SUDHL5 (cell line): Measurements from ENCODE around the gene PTGES.

DNA sequence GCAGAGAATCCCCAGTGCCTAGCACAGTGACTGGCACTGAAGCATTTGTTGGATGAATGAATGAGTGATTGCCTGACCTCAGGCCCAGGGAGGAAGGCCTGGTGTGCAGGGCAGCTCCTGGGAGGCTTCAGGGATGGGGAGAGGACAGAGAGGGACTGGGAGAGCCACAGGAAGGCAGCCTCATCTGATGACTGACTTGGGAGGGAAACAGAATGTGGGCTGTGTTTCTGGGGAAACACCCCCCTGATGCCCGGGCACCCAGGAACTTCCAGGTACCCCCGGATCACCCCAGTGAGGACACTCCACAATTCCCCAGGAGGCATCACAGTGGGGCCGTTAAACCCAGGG, 133.6 kb downstream of the C9orf50 start:
- PRO-cap: no peak

- PRO-cap: no peak
These were observed 133.3 kb downstream of the C9orf50 start for GRCh38 chr9:129487649-129487942.

- PRO-cap: no peak
These were observed 124.1 kb downstream of the C9orf50 start for GRCh38 chr9:129496532-129497563.

- PRO-cap: bidirectional peak, plus-strand start at chr9:129626731, minus-strand start at chr9:129626770; bidirectional peak, plus-strand start at chr9:129627141, minus-strand start at chr9:129627096
These were observed 865 bp downstream of the NTMT1 start for GRCh38 chr9:129626662-129627393.

DNA sequence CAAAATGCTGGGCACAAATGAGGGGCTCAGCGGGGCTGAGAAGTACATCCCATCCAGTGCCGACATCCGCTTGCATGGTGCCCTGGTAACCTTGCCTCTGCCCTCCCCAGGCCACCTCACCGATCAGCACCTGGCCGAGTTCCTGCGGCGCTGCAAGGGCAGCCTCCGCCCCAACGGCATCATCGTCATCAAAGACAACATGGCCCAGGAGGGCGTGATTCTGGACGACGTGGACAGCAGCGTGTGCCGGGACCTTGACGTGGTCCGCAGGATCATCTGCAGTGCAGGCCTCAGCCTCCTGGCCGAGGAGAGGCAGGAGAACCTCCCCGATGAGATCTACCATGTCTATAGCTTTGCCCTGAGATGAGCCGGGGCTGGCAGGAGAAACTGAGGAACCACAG, 6.9 kb downstream of the ASB6 start:
- PRO-cap: no peak

DNA sequence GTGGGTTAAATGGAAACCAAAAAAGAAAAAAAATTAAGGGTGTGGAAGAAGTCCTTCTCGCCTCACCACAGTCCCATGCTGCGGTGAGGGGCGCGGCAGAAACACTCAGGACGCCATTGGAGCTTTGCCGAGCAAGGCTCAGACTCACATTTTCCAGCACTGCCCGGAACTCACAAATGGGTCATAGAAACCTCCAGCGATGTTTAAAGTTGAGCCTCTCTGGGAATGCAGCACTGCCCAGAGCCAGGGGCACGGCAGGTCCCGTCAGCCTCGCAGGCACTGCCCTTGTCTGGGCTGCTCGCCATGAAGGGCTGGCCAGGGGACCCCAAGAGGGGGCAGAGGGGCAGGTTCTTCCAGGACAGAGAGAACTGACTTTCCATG, 38.2 kb downstream of the PRRX2 start:
- PRO-cap: no peak

DNA sequence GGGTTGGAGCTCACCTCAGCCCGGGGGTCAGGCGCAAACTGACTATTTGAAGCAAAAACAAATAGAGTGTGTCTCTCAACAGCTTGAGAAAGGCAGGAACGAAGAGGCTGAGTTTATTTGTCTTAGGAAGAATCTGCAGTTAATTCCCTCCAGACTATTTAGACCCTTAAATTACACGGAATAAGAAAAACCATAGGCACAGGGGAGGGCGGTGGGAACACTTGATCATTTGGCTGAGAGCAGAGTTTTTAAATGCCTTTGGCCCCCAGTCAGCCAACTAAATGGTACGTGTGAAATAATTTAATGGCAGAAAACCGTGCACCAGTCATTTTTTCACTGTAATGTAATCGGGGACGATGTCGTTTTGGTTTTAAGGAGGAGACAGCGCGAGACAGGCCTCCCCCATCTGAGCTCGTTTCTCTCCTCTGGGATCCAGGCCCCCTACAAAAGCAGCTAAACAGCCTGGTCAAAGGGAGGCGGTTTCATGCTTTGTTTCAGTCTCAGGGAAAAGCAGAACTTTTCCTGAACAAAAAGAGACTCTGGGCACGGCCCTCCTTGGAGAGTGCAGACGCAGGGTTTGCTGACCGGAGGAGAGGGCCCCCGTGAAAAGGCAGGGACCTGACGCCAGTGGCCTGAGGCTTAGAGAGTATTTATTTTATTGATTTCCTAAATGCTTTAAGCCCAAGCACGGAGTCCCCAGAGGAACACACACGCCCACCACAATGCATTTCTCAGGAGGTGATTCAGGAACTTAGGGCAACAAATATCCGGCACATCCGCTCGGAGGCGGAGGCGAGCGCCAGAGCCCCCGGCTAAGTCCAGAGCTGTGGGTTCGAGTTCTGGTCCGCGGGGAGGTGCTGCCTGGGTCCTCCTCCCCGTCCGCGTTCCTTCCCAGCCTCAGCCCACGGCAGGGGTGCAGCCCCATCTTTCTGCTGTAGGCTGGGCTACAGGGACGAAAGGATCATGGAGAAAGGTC, 40.3 kb downstream of the PTGES start:
- PRO-cap: no peak

DNA sequence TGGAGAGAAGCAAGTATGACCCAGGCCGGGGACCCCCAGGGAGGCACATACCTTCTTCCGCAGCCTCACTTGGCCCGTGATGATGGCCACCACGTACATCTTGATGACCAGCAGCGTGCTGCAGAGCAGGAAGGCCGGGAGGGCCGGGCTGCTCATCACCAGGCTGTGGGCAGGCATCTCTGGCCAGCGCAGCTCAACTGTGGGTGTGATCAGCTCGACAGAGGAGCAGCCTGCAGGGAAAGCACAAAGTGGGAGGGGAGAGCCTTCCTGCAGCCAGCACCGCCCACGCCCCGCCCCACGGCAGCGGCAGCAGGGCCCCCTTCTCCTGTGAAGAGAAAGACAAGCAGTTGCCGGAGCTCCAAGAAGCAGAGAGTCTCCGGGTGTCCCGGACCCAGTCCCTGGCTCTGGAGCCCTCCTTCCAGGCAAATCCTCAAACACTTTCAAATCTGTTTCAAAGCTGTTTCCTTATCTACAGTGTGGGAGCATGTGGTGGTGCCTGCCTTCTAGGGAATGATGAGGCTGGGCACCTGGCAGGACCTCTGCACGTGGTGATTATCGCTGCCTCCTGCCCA, at the start of gene PTGES:
TSS of gene PTGES (minus strand) at position 207 of the 572 bp plus-strand sequence.
- PRO-cap: no peak

DNA sequence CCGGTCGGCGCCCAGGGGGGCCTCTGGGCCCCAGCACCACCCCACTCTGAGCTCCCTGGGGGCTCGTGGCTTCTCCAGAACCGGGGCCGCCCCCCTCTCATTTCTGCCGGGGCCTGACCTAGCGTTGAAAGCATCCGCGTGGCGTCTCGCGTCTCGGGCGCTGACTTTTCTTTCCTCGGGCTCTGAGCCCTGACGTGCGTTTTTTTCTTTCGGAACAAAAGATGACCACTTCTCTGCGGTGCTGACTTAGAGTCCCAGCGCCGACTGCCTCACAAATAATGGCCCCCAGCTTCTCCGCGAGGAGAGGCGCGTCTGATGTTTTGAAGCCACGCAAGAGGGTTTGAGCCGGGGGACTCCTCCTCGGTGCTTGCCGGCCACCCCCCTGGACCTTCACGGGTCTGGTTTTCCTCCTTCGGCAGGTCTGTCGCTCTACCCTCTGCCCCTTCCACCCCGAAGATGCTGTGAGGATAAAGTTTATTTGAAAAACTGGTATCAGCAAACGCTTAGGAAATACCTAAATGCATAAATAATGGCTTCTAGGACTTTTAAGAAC, 488 bp downstream of the USP20 start:
- PRO-cap: no peak

- PRO-cap: no peak
These were observed 47.8 kb downstream of the USP20 start for GRCh38 chr9:129883064-129883426.

- PRO-cap: no peak
These were observed 49.9 kb downstream of the USP20 start for GRCh38 chr9:129885082-129885601.

GRCh38 chr9:129891437-129892213, 56.4 kb downstream of the USP20 start:
- PRO-cap: no peak

DNA sequence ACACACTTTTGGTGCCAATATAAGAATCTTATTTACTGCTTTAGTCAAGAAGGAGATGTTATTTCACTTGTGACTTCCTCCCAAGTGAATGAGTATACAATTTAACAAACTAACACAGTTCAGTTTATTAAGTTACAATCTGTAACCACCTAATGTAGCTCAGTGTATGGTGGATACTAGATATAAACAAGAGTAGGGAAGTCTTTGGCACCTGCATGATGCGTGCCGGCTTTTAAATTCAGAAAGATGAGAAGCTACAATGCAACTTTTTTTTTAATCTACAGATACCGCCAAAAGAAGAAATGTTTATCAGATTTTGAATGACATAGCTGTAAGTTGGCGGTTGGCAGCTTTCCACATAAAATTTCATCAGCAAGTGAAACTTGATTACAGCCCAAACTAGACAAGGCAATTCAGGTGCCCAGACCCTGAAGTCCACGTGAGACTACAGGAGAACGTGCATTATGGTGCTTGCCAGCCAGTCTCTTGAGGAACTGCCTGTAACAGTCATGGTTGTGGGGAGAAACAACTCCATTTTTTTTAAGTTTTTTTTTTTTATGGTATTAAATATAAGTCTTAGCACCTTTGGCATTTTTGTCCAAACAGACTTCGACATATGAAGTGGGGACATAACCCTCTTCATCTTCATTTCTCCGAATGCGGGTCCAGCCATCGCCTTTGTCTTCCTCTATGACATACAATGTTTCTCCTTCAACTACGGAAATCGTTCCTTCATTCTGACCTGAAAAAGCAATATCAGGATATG, 60.2 kb downstream of the USP20 start:
- PRO-cap: no peak

DNA sequence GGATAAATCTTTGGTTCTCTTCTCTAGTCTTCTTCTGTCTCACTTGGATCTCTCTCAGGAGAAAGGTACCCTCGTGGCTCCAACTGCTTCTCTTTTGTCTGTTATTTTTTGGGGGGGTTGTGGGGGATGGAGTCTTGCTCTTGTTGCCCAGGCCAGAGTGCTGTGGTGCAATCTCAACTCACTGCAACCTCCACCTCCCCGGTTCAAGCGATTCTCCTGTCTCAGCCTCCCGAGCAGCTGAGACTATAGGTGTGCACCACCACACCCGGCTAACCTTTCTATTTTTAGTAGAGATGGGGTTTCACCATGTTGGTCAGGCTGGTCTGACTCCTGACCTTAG, 61.0 kb downstream of the USP20 start:
- PRO-cap: no peak

GRCh38 chr9:129914136-129914558, 78.9 kb downstream of the USP20 start:
- PRO-cap: no peak

DNA sequence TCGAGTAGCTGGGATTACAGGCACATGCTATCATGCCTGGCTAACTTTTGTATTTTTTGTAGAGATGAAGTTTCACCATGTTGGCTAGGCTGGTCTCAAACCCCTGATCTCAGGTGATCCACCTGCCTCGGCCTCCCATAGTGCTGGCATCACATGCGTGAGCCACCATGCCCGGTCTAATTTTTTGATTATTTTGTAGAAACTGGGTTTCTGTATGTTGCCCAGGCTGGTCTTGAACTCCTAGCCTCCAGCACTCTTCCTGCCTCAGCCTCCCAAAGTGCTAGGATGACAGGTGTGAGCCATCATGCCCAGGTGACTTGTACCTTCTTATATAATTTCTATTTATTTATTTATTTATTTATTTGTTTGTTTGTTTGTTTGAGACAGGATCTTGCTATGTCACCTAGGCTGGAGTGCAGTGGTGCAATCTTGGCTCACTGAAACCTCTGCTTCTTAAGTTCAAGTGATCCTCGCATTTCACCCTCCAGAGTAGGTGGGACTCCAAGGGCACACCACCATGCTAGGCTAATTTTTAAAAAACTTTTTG, 91.8 kb downstream of the FNBP1 start:
- PRO-cap: no peak

DNA sequence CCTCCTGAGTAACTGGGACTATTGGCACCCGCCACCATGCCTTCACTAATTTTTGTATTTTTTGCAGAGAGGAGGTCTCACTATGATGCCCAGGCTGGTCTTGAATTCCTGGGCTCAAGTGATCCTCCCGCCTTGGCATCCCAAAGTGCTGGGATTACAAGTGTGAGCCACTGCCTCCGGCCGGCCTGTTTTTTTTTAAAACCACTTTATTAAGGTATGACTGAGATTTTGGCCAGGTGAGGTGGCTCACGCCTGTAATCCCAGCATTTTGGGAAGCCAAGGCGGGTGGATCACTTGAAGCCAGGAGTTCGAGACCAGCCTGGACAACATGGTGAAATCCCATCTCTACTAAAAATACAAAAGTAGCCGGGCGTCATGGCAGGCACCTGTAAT, 46.2 kb downstream of the FNBP1 start:
- PRO-cap: no peak

- PRO-cap: no peak
These were observed 44.0 kb upstream of the NCS1 start for GRCh38 chr9:130128217-130128622.

- PRO-cap: no peak
These were observed 37.0 kb upstream of the NCS1 start for GRCh38 chr9:130134965-130135790.

DNA sequence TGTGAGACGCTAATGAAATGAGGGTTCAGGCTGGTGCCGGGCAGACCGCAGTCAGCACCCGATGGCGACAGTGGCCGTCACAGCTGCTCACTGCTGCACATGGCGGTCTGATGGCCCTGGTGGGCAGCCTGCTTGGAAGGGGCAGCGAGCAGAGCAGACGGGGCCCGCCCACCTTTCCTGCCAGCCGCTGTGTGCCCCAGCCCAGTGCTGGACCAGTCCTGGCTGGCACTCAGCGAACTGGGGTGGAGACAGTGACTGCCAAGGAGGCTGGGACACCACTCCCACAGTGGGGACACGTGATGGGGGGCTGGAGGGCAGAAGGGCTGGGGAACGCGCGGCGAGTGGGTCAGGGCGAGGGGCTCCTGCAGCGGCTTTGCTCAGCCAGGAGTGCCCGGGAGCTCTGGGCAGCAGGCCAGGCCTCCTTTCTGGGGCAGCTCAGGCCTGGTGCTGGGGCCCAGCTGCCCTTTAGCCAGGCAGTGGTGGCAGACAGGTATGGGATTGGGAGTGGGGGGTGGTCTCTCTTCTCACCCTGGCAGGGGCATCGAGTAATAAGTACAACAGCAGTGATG, 19.5 kb downstream of the NCS1 start:
- PRO-cap: no peak